Thoracic aorta endothelial cell (primary cell): ENCODE data around the gene OR10R2.

GRCh38 chr1:157995101-157996328, 2.1 kb downstream of the KIRREL1 start:
- CAGE, long polyA plus RNA = no peak

DNA sequence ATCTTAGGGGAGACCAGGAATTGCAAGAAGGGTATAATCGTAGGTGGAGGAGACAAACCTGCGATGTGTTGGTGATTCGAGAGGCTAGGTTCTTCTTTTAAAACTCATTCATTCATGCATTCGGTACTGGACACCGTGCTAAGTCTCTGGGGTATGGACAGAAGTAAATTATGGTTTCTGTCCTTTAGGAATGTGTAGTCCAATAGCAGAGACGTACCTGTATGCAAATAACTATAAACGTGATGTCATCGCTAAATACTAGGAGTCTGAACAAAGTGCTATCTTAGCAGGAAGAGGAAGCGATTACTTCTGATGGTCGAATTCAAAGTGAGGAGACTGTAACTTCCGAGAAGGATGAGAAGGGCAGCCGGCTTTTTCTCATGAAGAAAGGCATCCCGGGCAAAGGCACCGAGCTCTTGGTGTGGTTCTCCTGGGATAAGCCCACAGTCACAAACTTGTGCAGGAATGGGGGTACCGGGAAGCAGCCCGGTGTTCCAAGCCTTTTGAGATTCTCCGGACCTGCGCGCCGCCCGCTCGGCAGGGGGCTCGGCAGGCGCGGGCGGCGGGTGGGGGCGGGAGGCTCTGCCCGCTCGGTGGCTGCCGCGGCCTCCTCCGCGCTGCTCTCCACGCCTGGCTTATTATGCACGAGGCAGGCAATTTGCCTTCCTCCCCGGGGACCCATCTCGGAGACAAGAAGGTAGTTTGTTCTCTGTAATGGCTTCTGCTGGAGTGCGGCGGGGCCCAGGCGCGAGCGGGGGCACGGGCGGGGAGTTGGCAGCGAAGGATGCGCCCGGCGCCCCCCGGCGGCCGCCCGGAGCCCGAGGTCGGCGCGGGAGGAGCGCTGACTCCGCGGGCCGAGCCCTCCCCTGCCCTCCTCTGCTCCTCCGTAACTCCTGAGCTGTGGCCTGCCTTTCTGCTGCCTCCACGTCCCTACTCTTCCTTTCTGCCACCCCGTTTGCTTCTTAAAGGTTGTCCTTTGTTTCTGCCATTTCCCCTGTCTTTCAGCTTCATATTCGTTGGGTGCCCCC, 14.9 kb downstream of the SMIM42 start:
- CAGE, long polyA plus RNA = no peak

DNA sequence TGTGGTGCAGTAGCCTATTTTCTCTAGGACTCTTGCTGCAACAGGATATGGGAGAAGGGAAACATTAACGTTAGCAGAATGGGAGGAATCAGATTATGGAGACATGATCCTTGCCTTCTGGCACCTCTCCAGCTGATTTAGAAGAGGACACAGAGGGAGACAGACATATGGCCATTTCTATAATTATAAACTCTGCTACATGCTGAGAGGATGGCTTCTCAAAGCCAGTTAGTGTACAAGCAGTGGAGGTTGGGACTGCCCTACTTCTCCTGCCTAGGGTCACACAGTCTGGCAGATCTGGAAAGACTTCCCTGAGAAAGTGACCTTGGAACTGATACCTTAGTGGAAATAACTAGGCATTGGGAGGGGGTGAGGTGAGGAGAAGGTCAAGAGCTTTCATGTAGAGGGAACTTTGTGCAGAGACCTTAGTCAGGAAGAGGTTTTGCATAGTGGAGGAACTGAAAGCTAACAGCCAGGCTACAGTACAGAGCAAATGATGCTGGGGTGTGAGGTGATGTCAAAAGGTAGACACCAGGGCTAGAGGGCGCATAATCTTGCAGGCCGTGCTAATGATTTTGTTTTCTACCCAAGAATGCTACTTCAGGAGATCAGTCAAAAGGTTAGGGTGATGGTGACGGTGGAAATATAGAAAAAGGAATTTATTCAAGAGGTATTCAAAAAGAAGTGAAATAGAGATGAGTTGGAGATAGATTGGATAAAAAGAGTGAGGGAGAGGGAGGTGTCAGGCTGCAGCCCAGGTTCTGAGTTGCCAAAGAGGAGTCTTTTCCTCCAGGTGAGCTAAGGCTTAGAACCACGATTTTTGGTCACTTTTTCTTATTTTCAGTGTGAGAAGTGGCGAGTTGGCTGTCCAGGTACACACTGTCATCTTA, 1.1 kb upstream of the CD1D start:
- CAGE, long polyA plus RNA = no peak

DNA sequence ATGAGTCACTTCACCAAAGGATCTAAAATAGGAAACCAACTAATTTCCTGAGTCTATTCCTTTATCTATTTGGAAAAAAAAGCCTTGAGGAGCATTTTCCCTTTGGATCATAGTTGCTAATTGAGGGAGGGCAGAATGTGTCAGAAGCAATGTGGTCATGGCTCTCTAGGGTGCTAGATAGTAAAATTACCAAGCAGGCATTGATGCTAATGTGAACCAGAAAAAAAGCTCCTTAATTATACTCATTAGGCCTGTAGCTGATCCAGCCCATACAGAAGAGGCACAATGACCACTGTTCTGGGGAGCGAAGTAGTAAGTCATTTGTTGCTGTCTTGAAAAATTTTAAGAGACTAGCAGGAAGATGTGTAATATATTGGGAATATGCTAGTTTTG, at the start of gene OR10R2:
OR10R2 (plus strand) TSS at position 180 of the 393 bp plus-strand sequence.
- CAGE, long polyA plus RNA = no peak

- CAGE, long polyA plus RNA = no peak
These were observed 855 bp upstream of the PYHIN1 start for GRCh38 chr1:158930309-158931084.

GRCh38 chr1:158999329-159000386, 2.9 kb downstream of the PYDC5 start:
- CAGE, long polyA plus RNA = no peak

GRCh38 chr1:159051294-159052074, 25.1 kb downstream of the AIM2 start:
- CAGE, long polyA plus RNA = no peak

GRCh38 chr1:159172654-159173392, 1.4 kb downstream of the CADM3 start:
- CAGE, long polyA plus RNA = no peak

GRCh38 chr1:159509591-159510227, 26.1 kb downstream of the OR10J5 start:
- CAGE, long polyA plus RNA = no peak

- CAGE, long polyA plus RNA = no peak
These were observed 28.9 kb upstream of the DUSP23 start for GRCh38 chr1:159751769-159752333.

GRCh38 chr1:159800021-159800788, 2.0 kb upstream of the FCRL6 start:
- CAGE, long polyA plus RNA = no peak

GRCh38 chr1:159921644-159921874, 3.7 kb downstream of the TAGLN2 start:
- CAGE, long polyA plus RNA = no peak

DNA sequence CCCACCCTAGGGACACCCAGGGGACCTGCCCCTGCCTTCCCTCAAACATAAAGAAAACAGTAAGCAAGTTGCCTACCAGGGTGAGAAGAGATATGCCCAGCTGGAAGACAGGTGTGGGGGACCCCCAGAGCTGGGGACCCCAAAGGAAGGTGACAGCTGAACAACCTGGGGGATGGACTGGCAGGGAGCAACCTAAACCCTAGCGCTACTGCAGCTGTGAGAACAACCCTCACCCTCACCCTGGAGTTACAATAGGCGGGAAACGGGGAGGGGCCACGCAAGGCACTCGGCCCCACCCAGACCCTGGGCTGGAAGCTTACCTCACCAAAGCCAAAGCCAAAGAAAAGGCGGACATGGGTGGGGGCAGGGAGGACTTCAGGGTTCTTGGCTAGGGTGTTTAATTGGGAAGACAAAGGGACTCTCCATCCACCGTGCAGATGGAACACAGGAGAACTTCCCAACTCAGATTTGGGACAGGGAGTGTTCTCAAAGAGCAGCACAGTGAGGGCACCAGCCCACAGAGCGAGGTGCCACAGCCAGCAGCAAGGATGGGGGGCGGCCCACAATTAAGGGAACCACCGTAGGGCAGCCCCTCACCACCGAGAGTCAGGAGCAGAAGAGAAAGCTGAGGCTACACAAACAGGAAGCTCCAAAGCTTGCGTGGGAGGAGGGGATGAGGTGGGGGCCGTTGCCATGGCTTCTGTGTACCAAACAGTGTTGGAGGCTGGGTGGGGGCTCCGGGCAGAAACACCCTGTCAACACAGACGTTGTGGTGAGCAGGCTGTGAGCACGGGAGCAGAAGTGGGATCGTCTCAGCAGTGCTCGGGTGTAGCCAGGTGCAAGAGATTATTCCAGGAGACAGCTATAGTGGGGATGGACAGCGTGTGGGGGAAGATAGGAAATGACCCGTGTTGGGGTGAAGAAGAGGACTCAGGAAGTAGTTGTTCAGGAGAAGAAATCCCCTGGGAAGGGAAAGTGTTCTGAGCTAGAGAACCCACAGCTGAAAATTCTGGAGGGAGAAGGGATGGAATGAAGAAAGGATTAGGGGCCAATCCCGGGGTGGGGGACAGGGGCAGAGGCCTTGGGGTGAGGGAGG, 1.8 kb downstream of the TAGLN2 start:
- CAGE, long polyA plus RNA = no peak

DNA sequence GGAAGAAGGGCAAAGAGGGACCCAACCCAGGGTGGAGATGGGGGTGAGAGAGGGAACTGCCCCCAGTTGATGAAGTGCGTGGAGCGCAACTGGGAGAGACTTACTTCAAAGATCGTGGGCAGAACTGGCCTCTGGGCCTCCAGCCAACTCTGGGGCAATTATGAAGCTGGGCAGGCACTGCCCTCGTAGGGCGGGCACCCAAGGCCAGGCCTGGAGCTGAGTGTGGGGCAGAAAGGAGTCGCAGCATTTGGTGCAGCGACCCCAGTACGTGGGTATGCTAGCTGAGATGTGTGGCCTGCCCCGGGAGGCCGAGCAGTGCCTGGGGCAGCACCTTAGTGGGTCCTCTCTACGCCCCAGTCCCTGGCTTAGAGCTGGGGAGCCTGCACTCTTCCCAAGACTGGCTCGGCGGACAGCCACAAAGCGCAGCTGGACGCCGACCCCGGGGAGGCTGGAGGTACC, 542 bp downstream of the IGSF8 start:
- CAGE, long polyA plus RNA = no peak

- CAGE, long polyA plus RNA = no peak
These were observed 930 bp downstream of the ATP1A2 start for GRCh38 chr1:160116124-160117253.

DNA sequence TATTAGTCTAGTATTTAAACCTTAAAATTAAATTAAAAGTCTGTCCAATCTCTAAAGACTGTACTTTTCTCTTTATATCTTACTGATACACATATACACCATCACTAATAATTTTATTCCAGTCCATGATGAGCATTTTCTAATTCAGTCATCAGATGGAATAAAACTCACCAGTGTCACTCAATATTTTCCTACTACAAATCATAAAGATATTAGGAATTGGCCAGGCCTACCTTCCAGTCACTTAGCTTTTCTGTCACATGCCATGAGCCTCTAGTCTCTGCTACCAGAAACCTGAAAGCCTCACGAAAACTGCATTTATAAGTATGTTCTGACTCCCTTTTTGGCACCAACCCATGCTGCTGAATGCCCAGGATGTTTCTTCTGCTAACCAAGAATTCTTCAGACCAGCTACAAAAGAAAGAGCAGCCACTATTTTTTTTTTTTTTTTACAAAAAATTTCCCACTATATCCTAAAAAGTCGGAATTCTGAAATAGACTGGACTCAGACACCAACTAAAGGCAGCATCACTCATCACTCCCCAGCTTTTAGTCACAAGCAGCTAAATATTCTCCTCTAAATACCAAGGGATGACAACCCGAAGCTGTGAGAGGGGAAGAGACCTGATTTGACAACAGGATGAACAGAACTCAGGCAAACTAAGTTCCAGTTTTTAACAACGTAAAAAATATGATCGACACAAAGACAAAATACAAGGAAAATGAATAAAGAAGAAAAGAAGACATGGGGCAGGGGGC, 1.9 kb downstream of the DCAF8 start:
- CAGE, long polyA plus RNA = no peak

GRCh38 chr1:160346956-160347290, 3.7 kb downstream of the NCSTN start:
- CAGE, long polyA plus RNA = no peak

DNA sequence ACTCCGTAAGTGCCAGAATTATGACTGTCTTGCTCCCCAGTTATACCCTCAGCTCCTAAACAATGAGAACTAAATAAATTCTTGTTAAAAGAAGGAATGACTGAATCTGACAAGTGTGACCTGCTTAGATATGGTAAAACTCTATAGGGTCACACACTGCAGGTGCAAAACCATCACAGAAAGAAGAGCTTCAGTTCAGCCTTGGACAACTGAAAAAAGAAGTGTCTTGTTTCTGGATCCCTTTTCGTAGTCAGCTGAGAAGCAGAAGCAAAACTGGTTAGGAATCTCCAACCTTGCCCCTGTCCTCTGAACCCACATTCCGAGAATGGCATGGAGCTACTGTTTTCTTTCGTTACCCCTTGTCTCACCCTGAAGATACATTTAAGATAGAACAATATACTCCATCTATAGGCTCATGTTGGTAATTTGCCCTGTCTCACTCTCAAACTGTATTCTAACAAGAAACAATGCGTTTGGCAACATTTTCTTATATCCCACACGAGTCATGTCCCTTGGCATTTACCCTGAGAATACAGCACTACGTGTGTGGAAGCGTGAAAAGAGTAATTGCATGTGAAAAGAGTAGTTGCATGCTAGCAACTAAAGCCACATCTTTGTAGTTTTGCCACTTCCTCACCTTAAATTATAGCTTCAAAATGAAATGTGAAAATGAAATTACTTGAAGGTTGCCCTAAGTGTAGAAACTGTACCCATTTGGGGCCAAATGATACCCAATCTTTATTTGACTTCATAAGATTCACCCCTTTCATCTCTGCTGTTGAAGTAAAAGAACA, 5.2 kb downstream of the SLAMF7 start:
- CAGE, long polyA plus RNA = no peak

GRCh38 chr1:160781415-160781713, 14.6 kb upstream of the LY9 start:
- CAGE, long polyA plus RNA = no peak

DNA sequence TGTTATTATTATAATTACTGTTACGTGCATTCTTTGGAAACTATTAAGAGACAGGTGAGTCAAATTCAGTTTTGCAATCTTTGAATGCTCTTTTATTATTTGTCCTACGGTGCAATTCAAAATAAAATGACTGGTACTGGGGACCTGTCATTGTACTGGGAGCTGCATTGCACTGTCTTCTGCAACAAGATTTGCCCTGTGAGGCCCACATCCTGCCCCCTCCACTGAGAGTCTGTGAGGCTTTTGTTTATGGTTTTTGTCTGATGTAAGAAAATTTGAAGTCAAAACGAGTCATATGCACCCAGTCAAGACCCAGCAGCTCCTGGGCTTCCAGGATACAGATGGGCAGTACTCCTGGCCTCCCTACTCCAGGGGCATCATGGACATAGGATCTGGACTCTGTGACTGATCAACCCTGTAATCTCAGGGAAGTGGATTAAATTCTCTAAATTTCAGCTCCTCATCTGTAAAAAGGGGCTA, 2.0 kb downstream of the LY9 start:
- CAGE, long polyA plus RNA = no peak